ENCODE results near the genes PEX12, RASL10B, GAS2L2, CCL23 and ACACA.

DNA sequence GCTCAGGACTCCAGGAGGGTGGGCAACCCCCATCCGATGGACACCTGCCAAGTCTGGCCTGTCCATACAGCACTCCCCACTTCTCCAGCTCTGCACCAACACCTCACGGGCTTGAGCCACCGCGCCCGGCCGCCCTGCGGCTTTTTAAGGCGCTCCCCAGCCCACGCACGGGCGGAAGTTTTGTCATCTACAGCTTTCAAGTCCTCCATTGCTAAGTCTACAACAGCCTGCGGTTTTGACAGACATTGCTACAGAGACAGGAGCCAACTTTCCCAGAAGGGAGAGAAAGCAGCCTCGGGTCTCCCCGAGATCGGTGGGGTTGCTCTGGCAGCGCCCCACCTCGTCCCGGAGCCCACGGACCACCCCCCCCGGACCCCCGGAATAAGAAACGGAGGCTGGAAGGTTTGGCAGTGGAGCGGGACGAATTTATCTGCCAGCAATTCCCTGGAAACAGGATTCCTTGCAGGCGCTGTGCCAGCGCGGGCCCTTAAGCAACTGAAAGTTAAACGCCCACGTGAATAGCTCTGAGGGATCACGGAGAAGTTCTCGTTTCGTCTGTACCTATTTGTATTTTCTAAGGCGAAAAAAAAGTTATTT, 38.6 kb upstream of the SLFN13 start:
- RRBS = no CpG with 5 or more reads among the region's 33 CpGs

DNA sequence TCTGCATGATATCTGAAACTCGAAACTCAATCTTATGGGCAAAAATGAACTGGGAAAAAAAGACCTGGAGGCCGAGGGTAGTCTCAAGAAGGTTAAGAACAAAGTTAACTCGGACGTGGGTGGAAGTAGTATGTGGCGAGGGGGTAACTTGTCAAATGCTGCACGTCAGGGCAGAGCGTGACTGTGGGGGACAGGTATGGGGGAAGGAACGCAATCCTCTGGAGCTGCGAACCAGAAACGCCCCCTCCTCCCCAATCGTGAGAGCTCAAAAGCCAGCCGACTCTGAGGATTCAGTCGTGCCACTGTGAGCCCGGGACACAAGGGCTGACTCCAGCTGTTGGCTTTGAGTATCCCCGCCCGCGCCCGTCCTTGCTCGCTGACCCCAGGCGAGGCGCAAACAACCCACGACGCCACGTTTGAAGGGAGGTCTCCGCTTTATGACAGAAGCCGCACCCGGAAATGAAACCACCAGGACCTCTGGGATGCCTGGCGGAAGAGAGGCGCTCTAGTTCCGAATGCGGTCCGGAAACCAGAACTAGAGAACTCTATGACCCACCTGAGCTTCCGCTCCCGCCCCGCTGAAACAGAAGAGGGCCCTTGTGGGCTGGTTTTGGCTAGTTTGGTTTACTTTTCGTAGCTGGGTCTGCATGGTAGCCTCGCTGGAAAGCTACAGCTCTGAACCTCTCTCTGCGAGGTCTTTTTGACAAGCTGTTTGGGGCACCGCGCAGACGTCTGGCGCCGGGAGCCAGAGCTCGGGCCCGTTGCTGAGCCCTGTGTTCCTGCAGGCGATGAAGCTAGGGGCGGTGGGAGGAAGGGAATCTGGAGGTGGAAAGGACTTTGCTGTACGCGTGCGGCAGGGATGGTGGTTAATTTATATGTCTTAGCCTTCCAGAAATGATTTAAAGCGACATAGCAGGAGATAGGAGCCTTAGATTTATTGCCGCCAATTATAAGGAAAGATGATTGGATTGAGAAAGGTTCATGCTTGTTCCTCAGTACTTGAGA, at the start of gene PEX12:
Gene PEX12, minus strand, starts transcription at position 442 of the 1,005 bp plus-strand sequence.
- RRBS = 1% methylated on average over 6 of the region's 52 CpGs

DNA sequence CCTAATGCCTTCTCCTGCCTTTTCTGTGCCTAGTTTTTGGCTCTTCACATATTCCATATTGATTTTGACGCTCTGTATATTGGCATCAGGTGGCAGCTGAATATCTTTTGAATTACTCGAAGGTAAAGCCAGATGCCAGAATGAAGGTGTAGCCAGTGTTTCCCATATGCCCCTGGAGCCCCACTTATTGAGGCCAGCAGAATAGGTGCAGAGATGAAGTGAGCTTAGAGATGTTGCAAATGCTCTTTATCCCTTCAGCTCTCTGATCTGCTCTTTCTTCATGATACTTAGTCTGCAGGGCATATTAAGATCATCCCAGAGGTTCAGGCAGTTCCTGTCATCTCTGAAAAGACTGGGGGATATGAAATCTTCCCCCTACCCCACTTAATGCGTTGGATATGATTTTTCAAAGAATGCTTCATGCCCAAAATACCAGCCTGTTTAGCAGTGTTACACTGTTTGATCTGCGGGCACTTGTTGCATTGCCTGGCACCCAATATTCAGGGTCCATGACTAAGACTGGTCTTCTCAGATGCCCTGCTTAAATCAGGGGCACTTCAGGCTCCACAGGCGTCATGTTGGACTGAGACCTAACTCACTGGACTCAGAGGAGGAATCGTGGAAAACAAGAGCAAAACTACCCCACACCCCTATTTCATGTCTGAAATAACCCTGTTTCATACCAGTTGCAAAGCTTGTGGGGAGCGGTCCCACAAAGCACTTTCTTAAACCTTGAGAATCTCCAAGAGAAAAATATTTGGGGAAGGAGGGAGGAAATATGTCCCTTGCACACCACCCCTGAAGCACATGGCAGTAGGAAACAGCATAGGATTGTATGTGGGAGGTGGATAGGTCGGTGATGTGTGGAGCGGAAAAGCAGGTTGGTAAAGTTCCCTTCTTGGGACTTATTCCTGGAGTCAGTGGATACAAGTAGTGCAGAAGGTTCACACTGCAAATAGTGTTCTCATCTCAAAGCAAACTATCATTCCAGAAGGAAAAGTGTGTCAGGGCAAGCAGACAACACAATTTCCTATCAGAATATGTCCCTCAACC, 6.3 kb upstream of the RASL10B start:
- RRBS = no CpG with 5 or more reads among the region's 9 CpGs

DNA sequence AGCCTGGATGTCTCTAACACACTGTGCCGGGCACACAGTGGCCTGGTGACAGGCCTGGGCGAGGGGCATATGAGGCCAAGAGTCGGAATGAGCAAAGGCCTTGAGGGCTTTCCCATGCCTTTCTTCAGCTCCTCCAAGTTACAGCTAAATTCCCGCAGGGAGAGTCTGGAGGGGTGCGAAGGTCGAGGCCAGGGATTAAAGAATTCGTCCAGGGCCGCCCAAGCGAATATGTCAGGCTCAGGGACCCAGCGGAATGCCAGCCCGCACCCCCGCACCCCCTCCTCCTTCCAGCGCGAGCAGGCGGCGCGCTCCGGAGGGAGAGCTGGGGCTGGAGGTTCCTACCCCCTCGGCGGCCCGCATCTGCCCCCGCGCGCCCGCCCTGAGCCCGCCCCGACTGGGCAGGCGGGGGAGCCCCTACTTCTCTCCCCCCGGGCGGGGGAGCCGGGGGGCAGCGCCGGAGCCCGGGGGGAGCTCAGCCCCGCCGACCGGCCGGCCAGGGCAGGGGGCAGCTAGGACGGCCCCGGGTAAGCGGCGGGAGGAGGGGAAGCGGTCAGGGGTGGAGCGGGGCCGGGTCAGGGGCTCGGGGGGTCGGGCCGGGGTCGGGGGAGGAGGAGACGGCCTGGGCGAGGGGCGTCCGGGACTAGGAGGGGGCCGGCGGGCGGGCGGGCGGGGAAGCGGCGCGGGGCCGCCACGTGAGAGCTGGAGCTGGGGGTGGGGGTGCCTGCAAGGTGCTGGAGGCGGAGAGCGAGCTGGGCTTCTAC, at the start of gene RASL10B:
Gene RASL10B, plus strand, starts transcription at position 285 of the 761 bp plus-strand sequence.
- RRBS = no CpG with 5 or more reads among the region's 65 CpGs

DNA sequence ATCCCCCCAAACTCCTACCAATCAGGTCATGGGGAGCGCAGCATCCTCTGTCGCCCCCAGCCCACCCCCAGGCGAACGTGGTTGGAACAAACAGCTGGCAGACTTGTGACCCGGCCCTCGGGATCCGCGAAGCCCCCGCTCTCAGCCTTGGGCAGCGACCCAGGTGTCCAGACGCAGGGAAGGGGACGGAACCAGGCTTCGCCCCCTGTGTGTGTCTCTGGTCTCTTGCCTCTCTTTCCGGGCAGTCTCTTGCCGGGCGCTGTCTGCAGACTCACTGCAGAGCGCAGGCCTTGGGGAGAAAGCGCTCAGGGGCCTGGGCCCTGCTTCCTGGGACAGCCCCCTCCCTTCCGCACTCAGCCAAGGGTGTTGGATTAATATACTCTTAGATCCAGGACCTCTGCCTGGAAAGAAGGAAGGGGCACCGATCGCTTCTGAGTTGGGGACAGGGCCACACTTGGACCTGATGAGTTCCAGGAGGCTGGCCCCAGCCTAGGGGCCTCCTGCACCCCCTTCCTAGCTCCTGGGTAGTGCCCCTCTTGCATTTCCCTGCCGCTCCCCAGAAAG, 759 bp downstream of the RASL10B start:
- RRBS = no CpG with 5 or more reads among the region's 22 CpGs

- RRBS = no CpG with 5 or more reads among the region's 28 CpGs
Measured at GRCh38 chr17:35752457-35753417, at the start of gene GAS2L2. Gene GAS2L2 (minus strand): TSS chr17:35753239.

GRCh38 chr17:35823963-35824341, 14.7 kb downstream of the TAF15 start:
- RRBS = no CpG with 5 or more reads among the region's 5 CpGs

- RRBS = no CpG with 5 or more reads among the region's 7 CpGs
Measured at GRCh38 chr17:36017697-36018337, at the start of gene CCL23. Gene CCL23 (minus strand): TSS chr17:36017972.

DNA sequence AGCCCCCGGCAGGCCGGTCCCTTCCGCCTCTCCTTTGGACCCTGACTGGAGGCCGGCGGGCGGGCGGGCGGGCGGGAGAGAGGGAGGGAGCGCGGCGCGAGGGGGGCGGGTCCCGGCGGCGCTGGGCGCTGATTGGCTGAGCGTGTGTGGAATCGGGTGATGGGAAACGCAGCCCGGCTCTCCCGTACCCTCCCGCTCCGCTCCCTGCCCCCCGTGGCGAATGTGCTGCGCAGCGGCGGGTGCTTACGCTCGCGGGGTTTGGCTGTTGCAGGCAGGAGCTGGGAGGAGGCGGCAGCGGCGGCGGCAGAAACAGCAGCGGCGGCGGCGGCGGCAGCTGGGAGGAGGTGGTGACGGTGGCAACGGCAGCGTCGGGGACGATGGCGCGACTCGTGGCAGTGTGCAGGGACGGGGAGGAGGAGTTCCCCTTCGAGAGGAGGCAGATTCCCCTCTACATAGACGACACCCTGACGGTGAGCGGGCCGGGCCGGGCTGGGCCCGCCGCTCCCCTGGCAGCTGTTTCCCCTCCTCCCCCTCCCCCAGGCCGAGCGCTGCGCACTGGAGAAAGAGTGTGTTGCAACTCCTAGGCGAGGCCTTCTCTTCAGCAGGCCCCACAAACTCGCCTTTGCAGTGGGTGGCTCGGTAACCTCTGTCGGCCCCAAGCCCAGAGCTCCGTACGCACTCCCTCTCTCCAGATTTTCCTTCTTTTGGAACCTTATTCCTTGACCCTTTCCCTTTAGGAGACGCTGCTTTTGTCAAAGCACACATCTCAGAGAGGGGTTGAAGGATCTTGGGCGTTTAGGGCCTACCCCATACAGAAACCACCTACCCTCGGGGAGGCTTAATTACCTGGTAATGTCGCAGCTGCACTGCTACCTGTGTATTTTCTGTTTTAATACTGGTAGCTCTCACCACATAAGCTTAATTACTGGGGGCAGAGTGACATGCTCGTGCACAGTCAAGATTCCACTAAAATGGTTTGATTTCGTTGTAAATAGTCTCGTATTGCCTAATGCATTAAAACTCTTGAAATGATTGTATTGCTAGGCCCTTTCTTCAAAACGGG, 960 bp downstream of the GGNBP2 start:
- RRBS = no CpG with 5 or more reads among the region's 76 CpGs

DNA sequence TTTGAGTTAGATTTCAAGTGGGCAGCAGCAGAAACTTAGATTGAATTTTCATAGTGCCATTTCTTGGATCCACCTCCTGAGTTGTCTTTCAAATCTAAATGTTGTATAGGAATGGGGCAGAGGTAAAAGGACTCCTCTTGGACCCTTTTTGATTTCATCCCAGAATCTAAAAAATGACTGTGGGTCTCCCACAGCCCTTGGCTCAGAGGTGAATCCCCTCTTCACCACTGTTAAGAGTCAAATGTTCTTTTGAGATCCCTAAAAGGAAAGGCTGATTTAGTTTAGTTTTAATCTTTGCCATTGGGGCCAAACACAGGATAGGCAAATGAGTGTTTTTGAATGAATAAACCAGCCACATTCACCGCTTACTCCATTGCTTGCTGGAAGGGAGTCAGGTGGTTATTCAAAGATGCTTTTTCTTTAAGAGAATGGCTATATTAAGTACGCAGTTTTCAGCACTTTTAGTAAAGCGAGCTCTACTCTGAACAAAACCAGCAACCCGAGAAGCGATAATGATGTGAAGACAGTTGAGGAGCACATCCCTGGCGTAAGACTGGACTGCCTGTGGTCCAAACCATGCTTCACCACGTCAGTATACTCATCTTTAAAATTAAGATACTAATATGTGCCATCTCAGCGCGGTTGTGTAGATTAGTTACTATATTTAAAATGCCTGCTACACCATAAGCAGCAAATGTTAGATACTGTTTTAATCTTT, 961 bp upstream of the DHRS11 start:
- RRBS = no CpG with 5 or more reads among the region's 9 CpGs

DNA sequence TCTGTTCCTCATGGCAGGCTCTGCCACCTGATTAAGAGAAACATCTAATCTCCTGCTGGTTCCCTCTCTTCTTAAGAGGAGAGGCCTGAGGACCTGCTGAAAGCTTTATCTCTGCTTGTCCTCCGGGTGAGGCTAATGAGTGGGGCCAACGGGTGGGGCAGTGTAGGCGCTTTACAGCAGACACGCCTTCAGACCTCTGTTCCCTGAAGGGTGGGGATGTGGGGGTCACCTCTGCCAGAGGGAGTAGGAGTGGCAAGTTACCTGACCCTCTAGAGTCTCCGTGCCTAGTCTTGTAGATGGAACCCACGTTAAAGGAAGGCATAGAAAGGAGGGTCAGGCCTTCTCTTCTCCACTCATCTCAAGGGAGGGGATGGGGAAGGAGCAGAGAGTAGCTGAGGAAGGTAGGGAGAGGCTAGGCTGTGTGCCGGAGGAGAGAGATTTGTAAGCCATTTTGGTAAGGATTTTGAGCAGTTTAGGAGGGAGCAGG, 4.1 kb upstream of the MRM1 start:
- RRBS = no CpG with 5 or more reads among the region's 7 CpGs

GRCh38 chr17:36690583-36690799, 89.1 kb downstream of the MRM1 start:
- RRBS = no CpG with 5 or more reads among the region's 1 CpG

DNA sequence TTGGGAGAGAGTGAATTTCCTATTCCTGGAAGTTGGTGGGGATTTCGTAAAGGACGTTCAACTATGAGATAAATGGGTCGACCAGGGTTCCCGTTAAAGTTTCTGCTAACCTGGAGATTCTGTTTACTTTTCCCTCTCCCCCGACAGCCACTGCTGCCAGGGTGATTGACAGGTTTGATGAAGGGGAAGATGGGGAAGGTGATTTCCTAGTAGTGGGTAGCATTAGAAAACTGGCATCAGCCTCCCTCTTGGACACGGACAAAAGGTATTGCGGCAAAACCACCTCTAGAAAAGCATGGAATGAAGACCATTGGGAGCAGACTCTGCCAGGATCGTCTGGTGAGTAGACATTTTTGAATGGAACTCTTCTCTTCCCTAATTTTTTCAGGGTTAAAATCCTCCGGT, 1.3 kb downstream of the AATF start:
- RRBS = no CpG with 5 or more reads among the region's 9 CpGs

- RRBS = no CpG with 5 or more reads among the region's 2 CpGs
Measured at GRCh38 chr17:37300570-37301104, 75.1 kb upstream of the C17orf78 start.

DNA sequence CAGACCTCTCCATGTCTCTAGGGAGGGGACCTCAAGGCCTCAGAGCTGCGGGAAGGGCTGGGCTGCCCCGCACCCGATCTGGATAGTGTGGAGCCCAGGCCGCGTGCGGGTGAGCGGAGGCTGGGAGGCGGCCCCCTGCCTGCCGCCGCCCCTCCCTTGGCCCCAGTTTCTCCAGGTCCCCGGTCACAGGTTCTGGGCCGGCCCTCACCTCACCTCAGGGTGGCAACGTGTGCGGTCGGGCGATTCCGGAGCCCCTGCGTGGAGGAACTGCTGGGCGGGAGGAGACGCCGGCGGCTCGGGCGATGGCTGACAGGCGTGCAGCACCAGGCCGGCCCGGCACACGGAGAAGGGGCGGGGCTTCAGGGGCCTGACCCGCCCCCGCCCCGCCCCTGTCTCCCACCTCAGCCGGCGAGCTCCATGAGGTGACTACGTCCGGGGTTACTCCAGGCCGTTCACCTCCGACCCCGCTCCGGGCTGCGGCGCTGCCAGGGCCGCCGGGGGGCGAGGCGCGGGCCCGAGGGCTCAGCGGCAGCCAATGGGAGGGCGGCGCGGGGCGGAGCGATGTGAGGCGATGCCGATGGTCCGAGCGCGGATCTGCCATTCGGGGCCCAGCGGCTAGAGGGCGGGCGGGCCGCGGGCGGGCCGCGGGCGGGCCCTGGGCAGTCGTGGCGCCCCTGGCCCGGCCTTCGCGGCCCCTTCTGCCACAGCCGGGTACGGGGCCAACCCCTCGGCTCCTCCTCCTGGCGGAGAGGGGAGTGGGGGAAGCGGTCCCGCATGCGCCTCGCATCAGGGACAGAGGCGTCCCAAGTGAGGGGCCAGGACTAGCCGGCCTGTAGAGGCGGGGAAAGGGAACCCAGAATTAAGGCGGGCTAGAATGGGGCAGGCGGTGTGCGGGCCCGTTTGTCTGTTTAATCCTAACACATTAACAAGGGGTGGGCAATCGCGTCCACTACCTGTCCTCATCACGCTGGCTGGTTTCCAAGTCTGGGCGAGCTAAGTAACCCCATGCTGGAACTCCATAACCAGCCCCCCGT, 16.7 kb upstream of the C17orf78 start:
- RRBS = no CpG with 5 or more reads among the region's 94 CpGs

GRCh38 chr17:37406028-37407350, at the start of gene ACACA:
Gene ACACA (minus strand): TSS chr17:37406836.
- RRBS = no CpG with 5 or more reads among the region's 112 CpGs

GRCh38 chr17:37587495-37588162, 21.6 kb downstream of the SYNRG start:
- RRBS = no CpG with 5 or more reads among the region's 4 CpGs

- RRBS = no CpG with 5 or more reads among the region's 25 CpGs
Measured at GRCh38 chr17:37609529-37610307, 500 bp upstream of the SYNRG start.

GRCh38 chr17:37712798-37713879, 31.7 kb downstream of the HNF1B start:
- RRBS = no CpG with 5 or more reads among the region's 12 CpGs

GRCh38 chr17:37718374-37719140, 26.3 kb downstream of the HNF1B start:
- RRBS = no CpG with 5 or more reads among the region's 3 CpGs